ENCODE data around the gene DTNB.

- PRO-cap, result no peak
- RAMPAGE, long total RNA, 2 experiments, result no peak in any of the 2 experiments
These were observed 140.2 kb downstream of the KLHL29 start for GRCh38 chr2:23525219-23525636.

DNA sequence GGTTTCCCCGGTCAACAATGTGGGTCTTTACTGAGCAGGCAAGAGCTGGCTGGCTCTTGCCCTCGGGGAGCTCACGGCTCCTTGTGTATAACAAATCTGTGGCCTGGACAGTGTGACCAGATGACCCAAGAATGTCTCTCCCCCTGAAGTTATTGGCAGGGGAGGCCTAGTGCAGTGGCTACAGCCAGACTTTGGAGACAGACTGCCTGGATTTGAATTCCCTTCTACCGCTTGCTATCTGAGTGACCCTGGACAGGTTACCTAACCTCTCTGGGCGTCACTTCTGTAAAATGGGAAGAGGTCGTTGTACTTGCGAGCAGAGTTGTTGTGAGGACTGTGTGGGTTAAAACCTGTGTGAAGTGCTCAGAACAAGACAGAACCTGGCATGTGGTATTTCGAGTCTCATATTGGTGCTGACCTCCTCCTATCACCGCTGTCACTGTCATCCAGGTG, 179.8 kb downstream of the KLHL29 start:
- PRO-cap, result no peak
- RAMPAGE, long total RNA, 2 experiments, result no peak in any of the 2 experiments

GRCh38 chr2:23712179-23712751, 214.7 kb downstream of the ATAD2B start:
- PRO-cap, result no peak
- RAMPAGE, long total RNA, 2 experiments, result no peak in any of the 2 experiments

GRCh38 chr2:23887782-23888028, 39.2 kb downstream of the ATAD2B start:
- PRO-cap, result no peak
- RAMPAGE, long total RNA, 2 experiments, result start-site peak on the minus strand in 1 of 2 experiments, at chr2:23887832-23887931 at its widest, 34 reads per replicate

- PRO-cap, result no peak
- RAMPAGE, long total RNA, 2 experiments, result no peak in any of the 2 experiments
These were observed 701 bp downstream of the FKBP1B start for GRCh38 chr2:24050170-24050714.

DNA sequence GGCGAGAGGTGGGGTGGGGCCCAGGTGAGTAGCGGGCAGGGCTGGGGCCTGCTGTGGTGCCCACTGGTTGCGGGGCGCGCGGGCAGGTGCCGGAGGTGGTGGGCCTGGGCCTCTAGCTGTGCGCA, 857 bp upstream of the SF3B6 start:
- PRO-cap, result unidirectional peak, plus-strand start at position 23 of the sequence
- RAMPAGE, long total RNA, 2 experiments, result no peak in any of the 2 experiments

- PRO-cap, result bidirectional peak, plus-strand start at chr2:24123791, minus-strand start at chr2:24123705; unidirectional peak, minus-strand start at chr2:24123873
- RAMPAGE, long total RNA, 2 experiments, result no peak in any of the 2 experiments
These were observed 477 bp downstream of the FAM228B start for GRCh38 chr2:24123584-24124307.

DNA sequence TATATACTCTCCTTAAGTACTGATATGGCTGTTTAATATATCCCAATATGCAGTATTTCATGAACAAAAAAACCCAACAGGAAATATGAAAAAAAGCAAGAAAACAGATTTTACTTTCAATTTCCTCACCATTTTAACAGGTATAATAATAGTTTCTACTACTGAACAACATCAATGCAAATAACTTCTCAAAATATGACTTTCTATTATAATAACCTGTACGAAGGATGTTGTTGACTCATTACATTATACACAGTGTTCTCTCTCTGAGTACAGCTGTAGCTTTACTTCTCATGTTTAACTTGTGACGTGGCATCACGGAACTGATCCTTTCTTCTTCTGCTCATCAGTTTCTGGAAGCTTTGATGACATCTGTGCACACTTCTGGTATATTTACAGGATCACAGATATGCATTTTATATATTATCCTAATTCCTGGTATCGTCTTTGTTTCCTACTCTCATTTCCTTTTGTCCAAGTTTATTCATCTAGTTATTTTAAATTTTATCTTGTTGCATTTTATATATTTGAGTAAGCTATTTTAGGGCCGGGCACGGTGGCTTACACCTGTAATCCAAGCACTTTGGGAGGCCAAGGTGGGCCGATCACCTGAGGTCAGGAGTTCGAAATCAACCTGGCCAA, 40.1 kb downstream of the FAM228A start:
- PRO-cap, result no peak
- RAMPAGE, long total RNA, 2 experiments, result no peak in any of the 2 experiments

DNA sequence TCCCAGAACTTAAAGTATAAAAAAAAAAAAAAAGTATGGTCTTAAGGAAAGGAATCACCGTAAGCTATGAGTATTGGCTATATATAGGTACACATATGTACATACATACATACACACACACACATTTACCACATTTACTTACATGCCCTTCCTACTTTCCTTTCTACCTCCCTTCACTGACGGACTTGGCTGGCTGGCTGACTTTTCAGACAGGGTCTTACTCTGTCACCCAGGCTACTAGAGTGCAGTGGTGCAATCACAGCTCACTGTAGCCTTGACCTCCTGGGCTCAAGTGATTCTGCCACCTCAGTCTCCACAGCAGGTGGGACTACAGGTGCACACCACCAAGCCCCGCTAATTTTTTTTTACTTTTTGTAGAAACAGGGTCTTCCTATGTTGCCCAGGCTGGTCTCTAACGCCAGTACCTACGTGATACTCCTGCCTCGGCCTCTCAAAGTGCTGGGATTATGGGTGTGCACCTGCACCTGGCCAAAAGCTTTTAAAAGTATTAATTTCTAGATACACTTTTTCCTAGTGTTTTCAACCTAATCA, 92.6 kb downstream of the FAM228A start:
- PRO-cap, result no peak
- RAMPAGE, long total RNA, 2 experiments, result no peak in any of the 2 experiments

GRCh38 chr2:24281464-24282498, 78.6 kb downstream of the ITSN2 start:
- PRO-cap, result no peak
- RAMPAGE, long total RNA, 2 experiments, result start-site peak on the minus strand in 1 of 2 experiments, at chr2:24282097-24282227 at its widest, 15 reads per replicate

DNA sequence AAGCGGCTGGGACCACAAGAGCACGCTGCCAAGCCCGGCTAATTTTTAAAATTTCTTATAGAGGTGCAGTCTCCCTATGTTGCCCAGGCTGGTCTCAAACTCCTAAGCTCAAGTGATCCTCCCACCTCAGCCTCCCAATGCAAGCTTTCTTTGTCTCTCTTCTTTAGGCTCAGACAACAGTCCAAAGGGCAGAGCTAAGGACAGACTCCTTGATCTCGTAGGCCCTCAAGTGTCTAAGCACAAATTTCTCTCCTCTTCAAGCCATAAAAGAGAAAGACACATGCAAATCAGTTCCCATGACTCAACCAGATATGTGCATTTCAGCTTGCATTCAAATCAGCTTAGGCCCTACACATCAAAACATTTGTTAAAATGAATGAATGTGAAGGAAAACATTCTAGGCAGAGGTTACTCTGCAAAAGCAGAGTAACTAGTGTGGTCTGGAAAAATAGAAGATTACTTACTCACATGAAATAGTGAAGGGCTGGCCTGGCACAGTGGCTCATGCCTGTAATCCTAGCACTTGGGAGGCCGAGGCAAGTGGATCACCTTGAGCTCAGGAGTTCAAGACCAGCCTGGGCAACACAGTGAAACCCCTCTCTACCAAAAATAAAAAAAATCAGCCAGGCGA, 17.9 kb downstream of the ITSN2 start:
- PRO-cap, result no peak
- RAMPAGE, long total RNA, 2 experiments, result no peak in any of the 2 experiments

GRCh38 chr2:24489464-24490457, 1.3 kb upstream of the NCOA1 start:
- PRO-cap, result no peak
- RAMPAGE, long total RNA, 2 experiments, result no peak in any of the 2 experiments

DNA sequence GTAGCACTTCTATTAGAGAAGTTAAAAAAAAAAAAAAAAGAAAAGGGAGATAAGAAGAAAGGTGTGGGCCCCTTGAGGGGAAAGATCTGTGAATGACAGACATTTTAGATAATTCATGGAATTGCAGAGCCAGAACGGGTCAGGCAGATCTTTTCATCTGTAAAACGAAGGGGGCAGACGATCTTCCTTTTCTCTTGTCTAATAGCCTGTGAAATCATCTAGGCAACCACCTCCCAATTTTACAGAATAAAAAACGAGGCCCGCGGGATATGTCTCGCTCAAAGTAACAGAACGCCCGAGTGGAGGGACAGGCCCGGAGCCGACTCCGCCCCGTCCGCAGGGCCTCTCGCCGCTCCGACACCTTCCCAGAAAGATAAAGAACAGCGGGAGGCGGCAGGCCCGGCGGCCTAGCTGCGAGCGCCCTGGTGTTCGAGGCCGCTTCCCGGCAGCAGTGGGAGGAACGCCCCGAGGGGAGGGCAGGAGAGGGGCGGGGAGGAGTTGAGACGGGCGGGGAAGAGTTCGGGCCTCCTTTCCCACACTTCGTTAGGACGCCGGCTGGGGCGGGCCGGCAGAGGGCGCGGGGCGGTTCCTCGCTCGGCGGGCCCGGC, 492 bp upstream of the NCOA1 start:
- PRO-cap, result bidirectional peak, plus-strand start at position 376 of the sequence, minus-strand start at position 367 of the sequence; bidirectional peak, plus-strand start at position 546 of the sequence, minus-strand start at position 453 of the sequence
- RAMPAGE, long total RNA, 2 experiments, result no peak in any of the 2 experiments

DNA sequence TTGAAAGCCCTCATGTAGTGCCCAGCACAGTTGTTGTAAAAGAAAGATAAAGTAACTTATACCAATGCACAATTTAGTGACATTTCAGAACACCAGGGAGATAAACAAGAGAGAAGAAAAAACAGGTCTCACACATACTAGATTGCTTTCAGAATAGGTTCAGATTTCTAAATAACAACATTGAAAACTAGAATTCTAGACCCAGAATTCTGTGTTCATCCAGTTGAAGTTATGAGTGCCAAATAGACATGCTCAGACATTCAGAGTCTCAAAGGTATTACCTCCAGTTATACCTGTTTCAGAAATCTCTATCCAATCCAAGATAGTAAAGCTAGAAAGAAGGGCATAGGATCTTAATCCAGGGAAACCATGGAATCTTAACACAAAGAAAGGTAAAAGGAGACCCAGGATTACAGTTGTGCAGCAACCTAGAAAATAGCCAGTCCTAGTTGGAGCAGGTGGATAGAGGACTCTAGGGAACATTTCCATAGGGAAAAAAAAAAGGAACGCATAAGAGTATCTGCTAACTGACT, 124.8 kb downstream of the PTRHD1 start:
- PRO-cap, result no peak
- RAMPAGE, long total RNA, 2 experiments, result no peak in any of the 2 experiments

DNA sequence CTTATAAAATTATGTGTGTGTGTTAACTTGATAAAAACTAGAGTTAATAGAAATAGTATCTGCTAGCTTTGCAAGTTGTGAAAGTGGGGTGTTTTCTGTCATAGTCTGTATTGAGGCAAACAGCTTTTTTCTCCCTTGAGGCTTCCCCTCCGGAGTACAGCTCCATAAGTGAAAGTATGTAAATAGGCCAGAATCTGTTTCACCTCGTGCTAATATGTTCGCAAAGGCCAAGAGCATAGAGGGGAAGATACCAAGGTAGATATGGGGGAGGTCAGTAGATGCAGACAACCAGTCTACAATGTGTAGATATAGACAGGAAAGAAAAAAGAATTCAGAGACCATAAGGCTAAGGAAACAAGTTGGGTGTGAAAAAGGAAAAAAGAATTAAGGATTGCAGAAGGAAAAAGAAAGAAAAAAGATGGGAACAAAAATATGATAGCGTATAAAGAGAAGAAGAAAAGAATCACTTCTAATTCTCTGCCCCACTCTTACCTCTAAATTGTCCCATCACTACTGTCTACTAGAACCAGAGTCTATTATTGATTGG, 72.8 kb downstream of the PTRHD1 start:
- PRO-cap, result no peak
- RAMPAGE, long total RNA, 2 experiments, result no peak in any of the 2 experiments

- PRO-cap, result no peak
- RAMPAGE, long total RNA, 2 experiments, result no peak in any of the 2 experiments
These were observed 737 bp downstream of the CENPO start for GRCh38 chr2:24793792-24794531.

DNA sequence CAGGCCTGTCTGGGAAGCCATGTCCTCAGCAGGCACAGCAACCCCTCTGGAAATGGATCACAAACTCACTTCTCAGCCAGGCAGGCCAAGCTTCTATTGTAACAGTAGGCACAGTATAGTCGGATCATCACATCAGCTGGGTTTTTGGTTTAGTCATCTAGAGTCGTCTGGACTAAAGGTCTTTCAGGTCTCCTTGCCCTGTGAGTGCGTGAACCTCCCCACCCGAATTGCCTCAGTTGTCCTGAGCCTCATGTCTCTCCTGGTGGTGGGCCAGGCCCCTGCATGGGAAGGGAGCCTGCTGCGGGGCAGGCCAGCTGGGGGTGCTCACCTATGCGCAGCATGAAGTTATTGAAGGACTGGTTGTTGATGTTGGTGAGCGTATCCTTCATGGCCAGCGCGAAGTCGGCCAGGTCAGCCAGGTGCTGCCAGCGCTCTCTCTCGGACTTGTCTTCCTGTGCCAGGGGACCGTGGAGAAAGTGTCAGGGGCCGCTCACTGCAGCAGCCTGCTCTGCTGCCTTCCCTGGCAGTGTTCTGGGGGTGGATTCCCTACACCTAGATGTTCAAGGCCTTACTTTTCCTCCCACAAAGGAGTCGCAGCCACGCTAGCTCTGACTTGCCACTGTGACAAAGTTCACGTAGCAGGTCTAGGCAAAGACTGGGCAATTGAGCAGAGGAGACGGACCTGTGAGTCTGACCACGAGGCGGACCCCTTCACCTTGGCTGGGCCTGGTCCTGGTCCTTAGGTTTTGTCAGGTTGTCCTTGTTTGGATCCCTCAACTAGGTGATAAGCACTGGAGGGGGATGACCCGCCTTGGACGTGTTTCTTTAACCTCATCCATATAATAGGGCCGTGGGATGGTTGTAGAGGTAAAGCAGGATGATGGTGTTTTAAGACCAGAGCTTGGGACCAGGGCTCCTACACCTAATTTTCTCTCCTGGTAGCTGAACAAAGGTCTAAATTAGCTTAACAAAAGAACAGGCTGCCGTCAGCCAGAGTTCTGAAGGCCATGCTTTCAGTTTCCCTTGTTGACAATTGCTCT, 28.3 kb downstream of the CENPO start:
- PRO-cap, result no peak
- RAMPAGE, long total RNA, 2 experiments, result no peak in any of the 2 experiments

- PRO-cap, result no peak
- RAMPAGE, long total RNA, 2 experiments, result no peak in any of the 2 experiments
These were observed 62.3 kb downstream of the ADCY3 start for GRCh38 chr2:24857746-24858063.

DNA sequence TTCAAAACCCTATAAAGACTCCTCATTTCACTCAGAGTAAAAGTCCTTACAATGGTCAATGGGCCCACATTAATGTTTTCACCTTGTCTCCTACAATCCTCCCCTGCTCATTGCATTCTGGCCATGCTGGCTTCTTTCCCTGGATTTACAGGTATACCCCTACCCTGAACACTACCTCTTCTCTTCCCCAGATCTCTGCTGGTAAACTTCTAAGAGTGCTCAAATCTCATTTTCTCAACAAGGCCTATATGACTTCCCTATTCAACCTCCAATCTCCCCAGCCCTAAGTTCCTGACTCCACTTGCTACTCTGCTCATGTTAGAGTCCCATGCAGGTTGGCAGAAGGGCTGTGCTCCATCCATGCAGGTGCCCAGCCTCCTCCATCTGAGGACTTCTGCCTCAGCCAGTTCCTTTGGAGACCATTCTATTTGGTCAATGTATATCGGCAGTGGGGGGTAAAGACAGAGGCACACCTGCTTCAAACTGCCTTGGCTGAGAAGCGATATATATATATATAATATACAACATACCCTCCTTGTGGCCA, 101.9 kb downstream of the DTNB start:
- PRO-cap, result no peak
- RAMPAGE, long total RNA, 2 experiments, result no peak in any of the 2 experiments

DNA sequence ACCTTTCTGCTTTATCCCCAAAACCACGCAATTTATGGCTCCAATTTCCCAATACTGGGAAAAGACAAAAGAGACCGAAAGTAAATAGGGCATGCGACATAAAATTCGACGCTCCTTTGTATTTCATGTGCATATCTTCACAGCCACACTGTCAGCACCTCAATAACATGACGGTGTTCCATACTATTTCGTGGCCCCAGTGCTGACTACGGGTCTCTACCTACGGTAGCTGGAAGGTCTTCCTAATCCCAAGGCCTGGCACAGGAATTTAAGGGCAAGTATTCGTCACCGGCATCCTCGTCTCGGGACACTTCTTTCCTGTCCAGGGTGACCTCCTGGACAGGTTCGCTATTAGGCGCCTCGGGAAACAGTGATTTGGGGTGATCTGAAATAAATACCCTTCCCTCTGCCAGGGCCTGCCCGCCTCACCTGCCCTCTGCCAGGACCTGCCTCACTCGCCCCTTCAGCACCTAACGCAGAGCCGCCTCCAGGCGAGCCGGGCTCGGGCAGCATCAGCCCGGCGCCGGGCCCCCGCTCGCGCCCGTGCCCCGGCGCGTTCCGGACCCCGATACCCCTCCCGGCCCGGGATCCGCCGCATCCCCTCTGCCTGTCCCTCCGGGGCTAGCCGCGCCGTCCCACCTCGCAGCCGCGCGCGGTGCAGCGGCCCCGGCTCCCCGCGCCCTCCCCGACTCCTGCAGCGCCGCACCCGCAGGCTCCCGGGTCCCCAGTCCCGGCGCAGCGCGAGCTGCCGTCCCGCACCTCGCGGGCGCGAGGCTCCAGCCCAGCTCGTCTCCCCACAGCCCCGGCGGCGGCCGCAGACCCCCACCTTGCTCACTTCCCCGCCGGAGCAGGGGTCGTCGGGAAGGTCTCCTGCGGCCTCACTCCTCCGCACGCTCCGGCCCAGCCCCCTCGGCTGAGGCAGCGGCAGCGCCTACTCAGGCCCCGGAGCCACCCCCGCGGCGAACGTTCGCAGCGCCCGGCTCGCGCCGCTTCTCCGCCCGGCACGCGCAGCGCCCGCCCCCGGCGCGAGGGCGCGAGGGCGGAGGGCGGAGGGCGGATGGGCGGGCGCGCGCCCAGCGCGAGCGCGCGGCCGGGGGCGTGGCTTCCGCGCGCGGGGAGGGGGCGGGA, at the start of gene DTNB:
Gene DTNB, minus strand, starts transcription at position 1,018 of the 1,128 bp plus-strand sequence.
- PRO-cap, result bidirectional peak, plus-strand start outside the sequence, minus-strand start at position 1,005 of the sequence
- RAMPAGE, long total RNA, 2 experiments, result start-site peak on the minus strand in 1 of 2 experiments, centred at position 991 of the sequence, 110 reads per replicate